Skeletal muscle satellite cell (primary cell): ENCODE measurements around a stretch of chr22.

DNA sequence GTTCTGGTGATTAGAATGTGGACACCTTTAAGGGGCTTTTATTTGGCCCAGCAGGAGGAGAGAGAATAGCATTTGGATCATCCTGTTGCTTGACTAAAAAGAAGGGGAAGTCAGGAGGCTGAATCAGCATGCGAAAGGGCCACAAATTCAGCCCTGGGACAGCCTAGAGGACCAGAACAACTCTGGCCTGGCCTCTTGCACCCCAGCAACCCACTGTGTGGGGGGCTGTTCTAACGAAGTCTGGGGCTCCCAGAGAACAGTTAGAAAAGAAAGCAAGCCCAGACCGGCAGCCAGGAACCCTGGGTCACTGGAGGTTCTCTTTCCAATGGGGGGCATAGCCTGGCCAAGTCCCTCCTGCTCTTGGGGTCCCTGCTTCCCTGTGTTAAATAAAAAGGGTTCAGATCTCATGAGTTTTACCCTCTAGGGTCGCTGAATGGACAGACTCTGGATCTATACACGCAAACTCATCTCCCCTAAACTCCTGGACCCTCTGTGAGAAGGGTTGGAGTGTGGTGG lies 3.0 kb upstream of the HMOX1 start:
- CAGE, long polyA plus RNA: no peak

GRCh38 chr22:35582336-35582668 lies 34.8 kb downstream of the MB start:
- CAGE, long polyA plus RNA: no peak

DNA sequence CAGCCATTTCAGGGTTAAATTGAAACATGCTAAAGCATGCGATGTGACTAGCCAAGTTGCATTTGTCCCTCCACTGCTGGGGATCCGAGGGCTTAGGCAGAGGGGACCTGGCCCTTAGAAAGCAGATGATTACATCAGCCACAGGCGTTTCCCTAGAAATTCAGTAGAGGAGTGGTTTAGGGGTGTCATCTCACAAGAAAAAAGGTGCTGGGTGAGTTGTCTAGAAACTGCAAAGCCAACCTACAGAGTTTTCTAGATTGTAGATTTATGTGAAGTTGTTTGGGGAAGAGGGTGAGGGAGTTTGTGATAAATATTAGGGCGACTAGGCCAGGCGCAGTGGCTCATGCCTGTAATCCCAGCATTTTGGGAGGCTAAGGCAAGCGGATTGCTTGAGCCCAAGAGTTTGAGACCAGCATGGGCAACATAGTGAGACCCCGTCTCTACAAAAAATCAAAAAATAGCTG lies 615 bp downstream of the APOL6 start:
- CAGE, long polyA plus RNA: no peak

DNA sequence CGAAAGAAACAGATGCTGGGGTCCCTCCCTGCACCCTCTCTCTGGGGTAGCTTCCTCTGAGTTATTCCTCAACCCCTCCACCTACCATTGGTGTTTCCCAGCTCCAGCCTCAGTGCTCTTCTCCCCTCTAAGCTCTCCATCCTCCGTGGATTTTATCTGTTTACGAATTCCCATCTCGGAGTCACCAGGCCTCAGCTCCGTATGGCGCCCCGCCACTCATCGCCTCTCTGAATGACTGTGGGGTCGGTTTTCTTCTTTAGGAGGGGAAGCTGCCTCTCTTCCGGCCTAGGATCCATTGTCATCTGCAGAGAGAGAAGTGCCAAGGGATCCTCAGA lies 4.3 kb upstream of the APOL5 start:
- CAGE, long polyA plus RNA: no peak

DNA sequence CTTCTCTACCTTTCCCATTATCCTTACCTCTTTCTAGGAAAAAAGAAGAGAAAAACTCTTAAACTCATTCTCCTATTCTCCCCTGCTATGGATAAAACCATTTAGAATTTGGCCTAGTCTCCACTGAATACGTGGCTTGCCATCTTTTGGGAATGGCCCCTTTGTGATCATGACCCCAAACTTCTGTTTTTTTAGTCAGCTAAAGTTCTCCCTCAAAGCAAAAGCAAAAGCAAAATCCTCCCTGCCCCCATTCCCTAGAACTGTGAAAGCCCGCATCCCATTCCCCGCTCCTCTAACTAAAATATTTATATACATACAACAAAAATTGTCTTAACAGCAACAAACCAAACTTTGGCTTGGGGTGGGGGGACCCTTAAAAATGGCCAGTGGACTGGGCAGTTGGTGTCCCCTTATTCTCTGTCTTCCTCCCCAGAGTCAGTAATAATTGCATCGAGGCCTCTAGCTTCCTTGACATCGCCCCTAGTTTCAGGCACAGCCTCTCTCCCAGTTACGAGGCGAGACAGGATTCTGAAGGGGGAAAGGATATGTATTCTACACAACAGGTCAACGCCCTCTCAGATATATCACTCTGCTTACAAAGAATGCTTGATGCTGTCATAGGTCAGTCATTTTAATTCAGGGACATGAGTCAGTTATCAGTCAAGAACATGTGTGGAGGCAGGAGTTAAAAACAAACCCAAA lies 24.3 kb downstream of the APOL5 start:
- CAGE, long polyA plus RNA: no peak

DNA sequence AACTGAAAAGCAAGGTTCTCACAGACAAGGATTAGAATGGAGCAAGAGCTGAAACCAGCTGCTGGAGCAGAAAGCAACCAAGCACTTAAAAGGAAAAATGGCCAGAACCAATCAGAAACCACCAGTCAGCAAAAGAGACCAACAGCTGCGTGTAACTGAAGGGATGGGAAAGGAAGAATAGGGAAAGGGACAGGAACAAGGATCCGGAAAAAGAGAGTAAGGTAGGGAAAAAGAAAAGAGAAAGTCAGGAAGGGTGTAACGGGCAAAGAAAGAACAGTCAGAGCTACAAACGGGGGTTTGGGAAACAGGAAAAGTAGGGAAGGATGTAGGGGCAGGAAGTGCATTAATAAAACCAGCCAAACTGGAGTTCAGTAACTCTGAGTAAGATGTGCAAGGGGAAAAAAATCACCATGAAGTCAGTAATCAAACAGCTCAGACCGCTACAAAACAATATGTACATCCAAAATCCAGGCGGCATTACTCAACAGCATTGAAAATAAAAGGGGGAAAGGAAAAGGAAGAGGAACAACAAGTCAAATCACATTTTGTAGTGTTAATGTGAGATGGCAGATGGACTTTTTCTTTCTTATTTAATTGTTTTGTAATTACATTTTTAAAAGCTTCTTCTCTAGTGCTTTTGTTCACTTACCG lies 49.2 kb downstream of the APOL5 start:
- CAGE, long polyA plus RNA: no peak

GRCh38 chr22:35914867-35915260 lies 113.8 kb downstream of the RBFOX2 start:
- CAGE, long polyA plus RNA: no peak

DNA sequence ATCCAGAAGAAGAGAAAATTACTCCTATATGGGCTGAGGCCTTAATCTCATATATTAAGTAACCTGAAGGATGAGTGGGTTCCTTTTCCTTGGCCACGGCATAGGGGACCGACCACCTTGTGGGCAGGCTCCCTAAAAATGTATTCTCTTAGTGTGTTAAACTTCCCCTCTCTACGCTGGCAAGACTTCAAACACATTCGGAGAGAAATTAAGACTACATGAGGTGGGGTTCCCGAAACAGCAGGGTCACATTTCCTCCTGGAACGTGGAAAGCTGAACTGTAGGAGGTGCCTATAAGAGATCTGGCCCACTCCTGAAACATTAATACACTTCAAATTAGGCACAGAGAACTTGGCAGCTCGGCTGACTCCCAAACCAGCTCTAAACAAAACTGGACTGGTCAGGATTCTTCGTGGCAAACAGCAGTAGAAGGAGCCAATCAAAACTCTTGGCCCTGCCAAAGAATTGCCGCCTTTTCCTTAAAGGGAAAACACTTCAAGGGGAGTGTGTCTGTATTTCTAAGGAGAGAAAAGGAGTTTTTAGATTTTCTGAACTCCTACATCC lies 54.8 kb downstream of the RBFOX2 start:
- CAGE, long polyA plus RNA: no peak

DNA sequence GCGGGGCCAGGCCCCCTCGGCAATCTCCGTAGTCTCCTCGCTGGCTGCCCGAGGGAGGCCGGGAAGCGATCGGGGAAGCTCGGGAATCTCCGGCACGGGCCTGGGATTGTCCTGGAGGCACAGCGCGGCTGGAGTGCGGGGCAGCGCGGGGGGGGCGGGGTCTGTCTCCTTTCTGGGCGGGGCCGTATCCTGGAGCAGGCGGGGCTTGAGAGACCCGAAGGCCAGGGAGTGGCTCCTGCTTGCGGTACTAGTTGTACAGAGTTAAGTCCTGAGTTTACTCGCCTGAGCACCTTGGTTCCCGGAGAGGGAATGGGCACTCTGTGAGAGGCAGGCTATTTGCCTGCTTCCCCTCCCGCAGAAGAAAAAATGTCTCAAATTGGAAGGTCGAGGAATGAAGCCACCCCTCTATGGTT lies 421 bp upstream of the RBFOX2 start:
- CAGE, long polyA plus RNA: no peak

GRCh38 chr22:36035959-36036816 lies 7.6 kb upstream of the RBFOX2 start:
- CAGE, long polyA plus RNA: no peak

DNA sequence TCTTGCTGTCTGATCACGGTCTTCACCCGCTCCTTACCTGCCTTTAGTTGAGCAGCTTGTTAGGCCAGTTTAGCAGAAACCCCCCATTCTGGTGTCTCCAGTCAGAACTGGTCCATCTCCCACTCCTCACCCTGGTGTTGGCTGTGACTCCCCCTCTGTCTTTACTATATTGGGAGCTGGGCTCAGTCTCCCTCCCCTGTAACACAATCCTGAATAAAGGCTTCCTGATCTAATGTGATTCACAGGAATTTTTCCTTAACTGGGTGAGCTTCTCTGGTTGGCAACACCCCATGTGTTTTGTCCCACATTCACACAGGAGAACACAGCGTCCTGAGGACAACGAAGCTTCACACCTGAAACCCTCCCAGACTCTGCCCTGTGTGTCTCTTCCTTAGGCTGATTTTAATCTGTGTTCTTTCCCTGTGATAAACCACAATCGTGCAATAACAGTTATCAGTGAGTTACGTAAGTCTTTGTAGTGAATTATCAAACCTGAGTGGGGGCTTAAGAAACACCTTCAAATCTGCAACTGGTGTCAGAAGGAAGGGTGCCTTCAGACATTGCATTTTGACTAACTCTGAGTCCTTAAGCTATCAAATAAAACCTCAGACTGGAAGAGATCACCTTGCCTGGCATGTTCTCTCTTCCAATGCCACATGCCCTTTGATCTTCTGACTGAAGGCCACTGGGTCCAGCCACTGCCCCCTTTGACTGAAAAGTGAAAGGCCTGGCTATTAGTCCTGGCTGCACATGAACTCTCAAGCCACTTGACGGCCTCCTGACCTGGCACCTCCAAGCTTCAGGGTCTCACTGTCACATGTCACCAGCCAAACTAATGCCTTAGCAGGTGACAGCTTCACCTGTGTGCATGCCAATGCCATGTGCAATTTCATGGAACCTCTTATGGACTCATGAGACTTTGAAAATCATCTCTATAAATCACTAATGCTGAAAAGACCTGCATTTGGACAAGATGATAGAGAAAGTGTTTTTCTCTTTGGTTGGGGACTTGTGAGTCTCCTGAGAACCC lies 17.3 kb downstream of the APOL3 start:
- CAGE, long polyA plus RNA: no peak

DNA sequence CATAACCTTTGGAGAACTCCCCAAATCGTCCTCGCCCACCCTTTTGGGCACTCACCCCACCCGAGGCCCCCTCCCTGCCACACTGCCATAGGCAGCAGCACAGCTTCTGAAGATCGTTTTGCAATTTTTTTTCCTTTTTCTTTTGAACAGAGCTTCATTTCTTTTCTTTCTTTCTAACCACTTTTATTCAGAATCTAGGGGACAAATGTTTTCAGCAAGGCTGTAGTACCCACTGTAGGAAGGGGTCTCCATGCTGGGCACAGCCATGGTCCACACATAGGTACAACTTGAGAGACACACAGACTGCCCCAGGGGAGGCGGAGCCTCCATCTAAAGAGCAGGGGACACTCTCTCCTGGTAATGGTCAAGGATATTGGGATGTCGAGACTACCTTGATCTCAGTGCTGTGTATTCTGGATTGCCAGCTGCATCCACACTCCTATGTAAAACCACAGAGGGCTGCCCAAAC lies 2.8 kb upstream of the APOL3 start:
- CAGE, long polyA plus RNA: no peak

DNA sequence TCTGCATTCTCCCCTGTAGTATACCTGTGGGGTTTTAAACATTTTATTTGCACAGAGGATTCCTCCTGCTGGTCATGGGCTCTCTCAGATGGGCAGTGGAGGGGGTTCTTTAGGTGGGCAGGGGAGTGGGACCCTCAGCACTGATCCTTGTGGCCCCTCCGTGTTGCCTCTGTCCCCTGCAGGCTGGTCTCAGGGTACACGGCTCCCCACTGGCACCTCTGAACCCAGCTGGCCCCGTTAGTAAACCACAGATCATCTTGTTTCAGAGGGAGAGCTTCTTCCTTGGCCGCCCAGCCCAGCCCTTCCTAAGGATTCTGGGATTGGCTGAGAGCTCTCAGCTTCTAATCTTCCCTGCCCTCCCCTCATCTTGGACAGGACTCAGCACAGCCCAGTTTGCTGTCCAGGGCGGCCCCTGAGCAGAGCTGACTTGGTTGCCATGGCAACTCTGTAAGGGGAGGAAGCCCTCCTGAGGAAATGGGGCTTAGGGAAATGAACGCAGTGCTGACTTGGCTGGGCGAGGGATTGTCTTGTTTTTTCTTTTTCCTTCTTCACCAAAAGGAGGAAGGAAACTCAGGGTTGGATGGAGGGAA lies 4.7 kb downstream of the APOL4 start:
- CAGE, long polyA plus RNA: no peak

- CAGE, long polyA plus RNA: no peak
These were observed 2.9 kb downstream of the APOL2 start for GRCh38 chr22:36236277-36237008.

- CAGE, long polyA plus RNA: no peak
These were observed 12.8 kb downstream of the APOL1 start for GRCh38 chr22:36265623-36266184.

DNA sequence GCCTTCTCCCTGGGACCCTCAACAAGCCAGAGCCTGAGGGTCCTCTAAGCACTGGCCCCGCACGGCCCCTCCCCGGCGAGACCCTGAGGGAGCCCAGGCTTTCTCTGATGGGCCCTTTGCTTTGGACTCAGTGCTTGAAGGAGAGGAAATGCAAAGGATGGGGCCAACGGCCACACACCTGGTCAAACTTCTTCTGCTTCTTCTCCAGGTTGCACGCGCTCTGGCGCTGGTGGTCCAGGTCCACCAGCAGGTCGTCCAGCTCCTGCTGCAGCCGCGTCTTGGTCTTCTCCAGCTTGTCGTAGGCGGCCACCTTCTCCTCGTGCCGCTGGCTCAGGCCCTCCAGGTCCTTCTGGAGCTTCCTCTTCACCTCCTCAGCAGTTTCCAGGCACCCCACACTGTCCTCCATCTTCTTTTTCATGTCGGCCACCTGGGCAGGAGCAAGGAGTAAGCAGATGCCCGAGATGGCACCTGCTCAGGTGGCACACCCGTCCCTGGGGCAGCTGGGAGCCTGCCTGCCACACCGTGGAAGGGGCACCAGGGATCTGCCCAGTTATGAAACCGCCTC lies 39.0 kb downstream of the APOL1 start:
- CAGE, long polyA plus RNA: no peak

DNA sequence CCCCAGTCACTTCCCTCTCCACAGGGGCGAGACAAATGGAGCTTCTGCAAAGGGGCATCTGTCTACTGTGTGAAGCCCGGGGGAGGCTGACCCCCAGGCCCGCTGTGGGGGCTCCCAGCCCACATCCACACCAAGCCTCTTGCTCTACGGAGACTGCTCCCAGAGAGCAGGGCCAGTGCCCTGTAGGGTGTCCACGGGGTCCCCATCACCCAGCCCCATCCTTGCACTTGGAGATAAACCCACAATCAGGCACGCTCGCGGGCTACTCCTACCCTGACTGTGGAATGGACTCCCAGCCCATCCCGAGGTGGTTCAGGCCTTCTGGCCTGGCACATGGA lies 39.4 kb downstream of the APOL1 start:
- CAGE, long polyA plus RNA: no peak

DNA sequence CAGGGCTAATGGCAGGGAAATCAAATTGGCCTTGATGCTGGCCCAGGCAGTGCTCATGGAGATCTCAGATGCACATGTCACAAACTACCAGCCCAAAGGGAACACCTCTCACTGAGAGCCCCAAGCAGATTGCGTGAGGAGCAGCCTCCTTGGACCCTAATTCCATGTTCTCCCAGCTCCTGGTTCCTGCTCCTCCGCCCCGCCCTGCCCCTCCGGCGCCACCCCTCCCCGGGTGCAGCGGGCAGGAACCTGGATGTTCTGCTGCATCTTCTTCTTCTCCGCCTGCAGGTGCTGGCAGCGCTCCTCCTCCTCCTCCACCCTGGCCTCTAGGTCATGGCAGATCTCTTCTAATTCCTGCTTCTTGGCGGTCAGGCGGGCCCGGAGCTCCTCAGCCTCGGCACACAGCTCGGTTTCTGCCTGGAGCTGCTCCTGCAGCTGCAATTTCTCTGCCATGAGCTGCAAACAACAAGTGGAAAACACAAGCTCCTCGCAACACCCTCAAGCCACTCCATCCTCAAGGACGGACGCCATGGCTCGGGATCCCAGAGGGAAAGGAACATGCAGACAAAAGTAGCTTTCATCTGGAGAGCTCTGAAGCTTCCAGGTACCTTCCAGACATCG lies 47.8 kb downstream of the APOL1 start:
- CAGE, long polyA plus RNA: no peak

GRCh38 chr22:36317489-36318232 lies 64.7 kb downstream of the APOL1 start:
- CAGE, long polyA plus RNA: no peak

DNA sequence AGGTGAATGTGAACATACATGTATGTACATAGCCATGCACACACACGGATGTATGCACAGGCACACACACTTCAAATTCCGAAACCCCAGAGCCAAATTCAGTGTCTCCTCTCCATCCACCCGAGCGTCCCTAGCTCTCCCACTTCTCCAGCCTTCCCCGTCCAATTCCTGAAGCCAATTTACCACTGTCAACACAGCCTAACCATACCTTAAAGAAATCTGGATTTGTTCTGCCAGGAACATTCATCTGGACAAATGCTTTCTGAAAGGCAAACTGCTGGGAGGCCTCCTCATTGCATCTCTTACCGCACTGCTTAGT lies 57.8 kb downstream of the MYH9 start:
- CAGE, long polyA plus RNA: no peak